ENCODE measurements around a stretch of chr15.

DNA sequence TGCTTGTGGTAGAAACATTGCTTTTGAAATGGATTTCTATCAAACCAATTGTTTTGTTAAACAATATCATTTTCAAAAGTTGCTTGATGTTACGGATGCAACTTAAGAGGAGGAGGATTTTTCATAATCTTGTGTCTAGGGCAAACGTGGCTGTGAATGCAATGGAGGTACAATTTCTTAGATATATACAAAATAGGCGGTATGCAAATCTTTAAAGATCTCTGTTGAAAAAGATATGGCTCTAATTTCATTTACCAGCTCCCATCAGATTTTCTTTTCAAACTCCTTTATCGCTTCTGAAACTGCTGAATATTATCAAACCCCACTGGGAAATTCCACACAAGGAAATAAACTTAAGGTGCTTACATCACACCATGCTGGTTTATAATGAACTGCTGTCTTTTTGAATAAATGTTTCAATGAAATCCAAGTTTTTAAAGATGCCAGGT lies 102.4 kb upstream of the ICE2 start:
- PRO-cap = no peak

DNA sequence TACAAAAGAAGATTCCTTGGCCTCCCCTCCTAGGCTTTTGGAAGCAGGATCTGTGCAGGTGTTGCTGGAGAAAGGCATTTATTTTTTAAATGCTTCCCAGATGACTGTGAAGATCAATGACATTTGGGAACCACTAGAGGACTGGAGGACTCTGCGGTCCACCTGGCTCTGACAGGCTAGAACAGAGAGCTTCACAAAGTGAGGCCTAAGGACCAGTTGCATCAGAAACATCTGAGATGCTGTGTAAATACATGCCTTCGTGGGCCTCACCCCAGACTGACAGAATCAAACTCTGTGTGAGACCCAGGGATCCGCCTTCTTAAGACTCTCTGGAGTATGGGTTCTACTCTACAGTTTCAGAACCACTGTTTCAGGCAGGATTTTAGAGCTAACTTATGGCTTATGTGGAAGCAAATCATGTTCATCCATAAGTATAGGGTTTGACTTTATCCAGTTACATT lies 105.0 kb upstream of the ICE2 start:
- PRO-cap = no peak

DNA sequence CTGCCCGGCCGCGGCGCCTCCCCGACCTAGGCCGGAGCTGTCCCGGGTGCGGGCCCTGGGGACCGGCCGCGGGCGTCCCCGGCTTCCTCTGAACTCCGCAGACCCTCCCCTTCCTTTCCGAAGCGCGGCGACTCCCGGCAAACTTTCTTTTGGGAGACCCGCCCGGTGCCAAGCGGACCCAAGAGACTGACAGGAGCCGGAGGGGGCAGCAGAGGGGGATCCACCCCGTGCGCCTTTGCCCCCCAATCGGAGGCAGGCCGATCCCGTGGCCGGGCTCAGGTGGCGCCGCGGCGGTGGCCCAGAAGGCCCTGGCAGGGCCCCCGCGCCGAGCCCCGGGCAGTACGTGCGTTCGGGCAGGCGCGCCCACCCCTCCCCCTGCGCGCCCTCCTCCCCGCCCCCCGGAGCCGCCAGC lies 113.0 kb upstream of the ICE2 start:
- PRO-cap = no peak

- PRO-cap = no peak
These were observed 203.7 kb upstream of the ICE2 start for GRCh38 chr15:60682454-60683327.

DNA sequence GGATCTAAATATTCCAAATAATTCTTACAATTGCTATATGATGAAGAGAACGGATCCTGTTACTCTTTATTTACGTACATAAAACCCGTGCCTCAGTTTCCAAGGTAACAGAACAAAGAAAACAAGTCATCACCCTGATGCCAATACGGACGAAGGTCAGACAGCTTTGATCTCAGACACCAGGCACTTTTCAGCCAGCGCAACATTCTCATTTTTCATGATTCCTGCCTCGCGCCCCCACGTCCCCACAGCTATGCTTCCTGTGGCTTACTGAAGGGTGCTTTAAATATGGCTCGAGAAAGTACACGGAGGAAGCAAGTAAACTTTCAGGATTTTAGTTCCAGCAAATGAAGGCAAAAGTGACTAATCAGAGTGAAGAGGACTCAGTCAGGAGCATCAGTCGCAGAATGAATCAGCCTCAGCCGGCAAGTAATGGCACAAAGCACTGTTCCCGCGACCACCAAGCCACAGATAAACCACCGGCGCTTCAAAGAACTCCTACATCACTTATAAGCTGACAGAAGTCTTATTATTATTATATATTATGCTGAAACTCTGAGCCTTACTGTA lies 216.6 kb upstream of the ICE2 start:
- PRO-cap = no peak

DNA sequence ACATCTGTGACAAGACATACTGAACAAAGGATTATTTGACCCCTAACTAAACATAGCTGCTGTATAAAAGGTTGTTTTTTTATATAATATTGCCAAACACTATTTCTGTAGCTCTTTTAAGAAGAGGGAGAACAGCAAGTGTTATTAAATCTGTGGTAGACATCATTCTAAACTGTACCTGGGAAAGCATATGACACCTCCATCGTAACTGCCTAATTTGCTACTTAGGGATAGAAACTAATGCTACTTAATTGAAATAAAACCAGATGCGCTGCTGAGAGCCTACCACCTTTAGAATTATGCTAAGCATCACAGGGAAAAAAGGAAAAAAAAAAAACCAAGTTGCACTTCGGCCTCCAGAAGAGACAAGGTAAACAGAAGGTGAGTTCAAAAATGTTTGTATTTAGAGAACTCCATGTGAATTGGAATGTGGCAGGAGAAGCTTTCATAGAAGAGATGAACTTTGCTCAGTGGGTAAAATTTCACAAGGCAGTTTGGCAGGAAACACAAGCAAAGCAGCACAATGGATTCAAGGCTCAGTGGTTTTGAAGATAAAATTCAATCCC lies 256.4 kb upstream of the ICE2 start:
- PRO-cap = no peak

GRCh38 chr15:60752192-60752973 lies 273.4 kb upstream of the ICE2 start:
- PRO-cap = no peak

- PRO-cap = no peak
These were observed 297.5 kb upstream of the ICE2 start for GRCh38 chr15:60776405-60776780.

- PRO-cap = no peak
These were observed 131.0 kb downstream of the RORA start for GRCh38 chr15:61098065-61098445.

- PRO-cap = no peak
These were observed 45.2 kb downstream of the RORA start for GRCh38 chr15:61183757-61184460.

DNA sequence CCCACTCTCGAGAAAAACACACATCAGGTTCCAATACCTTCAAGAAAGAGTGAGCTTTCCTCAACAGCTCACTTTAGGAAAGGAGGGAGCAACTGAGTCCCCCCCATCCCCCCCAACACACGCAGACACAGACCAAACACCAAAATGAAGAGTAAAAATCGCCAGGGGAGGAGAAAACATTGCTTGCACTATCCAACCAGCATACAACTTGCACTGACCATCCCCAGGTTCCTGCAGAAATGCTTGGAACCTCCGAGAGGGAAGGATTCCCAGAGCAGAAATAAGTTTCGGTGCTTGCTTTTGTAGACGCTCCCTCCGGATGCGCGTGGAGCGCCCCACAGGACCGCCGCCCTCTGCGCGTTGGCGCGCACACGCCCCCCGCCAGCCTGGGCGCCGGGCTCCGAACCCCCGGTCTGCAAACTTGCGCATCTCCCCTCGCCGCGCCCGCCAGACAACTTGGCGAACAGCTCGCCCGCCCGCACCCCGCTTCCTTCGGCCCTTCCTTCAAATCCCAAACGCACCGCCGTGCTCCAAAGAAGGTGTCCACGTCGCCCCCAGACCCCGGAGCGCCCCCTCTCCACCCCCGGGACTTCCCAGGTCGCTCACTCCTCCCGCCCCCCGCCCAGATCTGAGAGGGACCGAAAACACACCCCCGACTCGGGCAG lies 1.1 kb downstream of the RORA start:
- PRO-cap = no peak

DNA sequence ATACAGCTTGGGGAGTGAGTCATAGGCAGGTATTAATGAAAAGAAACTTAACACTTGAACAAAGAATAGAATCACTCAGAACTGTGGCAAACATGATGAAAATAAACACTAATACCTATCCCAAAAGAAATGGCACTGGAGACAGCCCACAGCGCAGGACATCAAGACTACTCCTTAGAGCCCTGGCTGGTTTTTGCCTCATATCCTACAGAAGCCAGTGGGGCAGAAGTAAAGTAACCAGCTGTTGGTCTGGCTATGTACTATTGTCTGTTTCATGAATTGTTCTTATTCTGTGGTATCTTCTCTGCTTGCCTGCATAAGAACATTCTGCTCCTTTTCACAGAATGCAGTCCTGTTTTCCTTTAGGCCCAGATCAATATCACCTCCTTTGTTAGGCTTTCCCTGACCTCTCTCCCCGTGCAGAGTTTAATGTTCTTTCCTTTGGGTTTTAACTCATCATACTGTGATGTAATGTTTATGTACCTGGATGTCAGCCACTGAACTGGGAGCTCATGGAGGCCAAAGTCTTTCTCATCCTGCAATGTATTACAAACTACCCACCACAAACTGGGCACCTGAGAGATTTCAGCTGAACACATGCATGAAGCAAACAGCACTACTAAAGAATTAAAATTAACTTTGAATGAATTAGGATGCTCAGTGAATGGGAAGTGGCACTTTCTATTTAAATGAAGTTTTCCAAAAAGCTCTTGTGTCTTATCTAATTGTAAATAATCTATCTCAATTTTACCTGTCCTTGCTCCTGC lies 192.7 kb upstream of the RORA start:
- PRO-cap = no peak

- PRO-cap = no peak
These were observed 272.7 kb upstream of the RORA start for GRCh38 chr15:61501755-61502343.

- PRO-cap = no peak
These were observed 405.3 kb downstream of the VPS13C start for GRCh38 chr15:61654899-61655342.

DNA sequence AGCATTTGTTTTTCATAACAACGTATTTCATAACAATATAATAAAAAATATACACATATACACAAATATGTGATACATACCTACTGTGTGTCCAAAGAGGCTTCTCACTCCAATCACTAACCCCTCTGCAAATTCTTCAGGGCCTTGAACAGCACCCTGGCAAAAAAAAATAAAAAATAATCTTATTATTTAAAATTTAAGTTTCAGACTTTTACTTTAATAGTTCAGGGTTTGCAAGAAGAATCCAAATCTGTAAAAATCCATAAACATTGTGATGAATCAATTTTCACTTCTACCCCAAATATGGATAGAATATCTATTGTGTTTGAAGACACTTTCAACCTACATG lies 185.5 kb downstream of the VPS13C start:
- PRO-cap = no peak

GRCh38 chr15:62124141-62124972 lies 40.7 kb downstream of the C2CD4B start:
- PRO-cap = no peak

DNA sequence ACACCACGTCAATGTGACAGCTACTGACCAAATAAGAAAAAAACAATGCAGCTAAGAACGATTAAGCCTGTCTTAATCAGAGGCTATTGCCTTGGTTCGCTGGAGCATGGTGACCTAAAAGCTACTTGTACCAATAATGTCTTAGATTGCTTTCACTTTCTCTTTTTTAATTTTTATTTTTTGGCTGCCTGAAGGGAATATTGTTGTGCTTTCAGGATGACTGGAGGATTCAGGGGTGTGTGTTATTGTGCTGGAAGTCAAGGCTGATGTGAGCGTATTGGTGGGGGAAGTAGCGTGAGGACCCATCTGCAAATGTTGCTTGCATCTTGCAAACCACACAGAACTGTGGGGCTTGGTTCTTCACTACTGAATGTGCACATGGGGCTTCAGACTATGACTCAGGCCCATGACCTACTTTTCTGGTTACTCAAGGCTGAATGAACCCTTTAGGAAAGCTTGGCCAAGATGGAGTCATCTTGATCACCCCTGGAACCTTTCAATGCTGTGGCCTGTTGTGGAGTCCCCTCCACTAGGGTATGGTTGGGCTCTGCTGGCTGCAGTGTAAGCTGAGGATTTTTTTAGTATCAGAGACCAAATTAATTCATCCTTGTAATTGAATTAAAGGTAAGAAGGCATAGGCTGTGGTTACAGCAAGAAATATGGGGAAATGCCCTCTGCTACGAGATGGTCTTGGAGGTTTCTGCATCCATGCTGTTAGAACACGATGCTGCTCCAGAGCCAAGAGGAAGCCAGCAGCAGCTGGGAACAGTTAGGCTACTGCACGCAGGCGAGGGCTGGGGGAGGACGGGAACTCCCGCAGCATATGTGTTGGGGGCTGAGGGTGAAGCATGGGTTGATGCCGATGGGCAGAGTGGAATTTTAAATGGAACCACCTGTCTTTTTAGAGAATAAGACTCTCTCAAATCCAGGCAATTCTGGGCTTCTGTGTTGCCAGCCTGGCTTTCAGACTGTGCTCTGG lies 234.8 kb downstream of the TLN2 start:
- PRO-cap = no peak

GRCh38 chr15:62658486-62658938 lies 268.2 kb downstream of the TLN2 start:
- PRO-cap = no peak

- PRO-cap = no peak
These were observed 287.2 kb upstream of the TPM1 start for GRCh38 chr15:62755263-62755829.

DNA sequence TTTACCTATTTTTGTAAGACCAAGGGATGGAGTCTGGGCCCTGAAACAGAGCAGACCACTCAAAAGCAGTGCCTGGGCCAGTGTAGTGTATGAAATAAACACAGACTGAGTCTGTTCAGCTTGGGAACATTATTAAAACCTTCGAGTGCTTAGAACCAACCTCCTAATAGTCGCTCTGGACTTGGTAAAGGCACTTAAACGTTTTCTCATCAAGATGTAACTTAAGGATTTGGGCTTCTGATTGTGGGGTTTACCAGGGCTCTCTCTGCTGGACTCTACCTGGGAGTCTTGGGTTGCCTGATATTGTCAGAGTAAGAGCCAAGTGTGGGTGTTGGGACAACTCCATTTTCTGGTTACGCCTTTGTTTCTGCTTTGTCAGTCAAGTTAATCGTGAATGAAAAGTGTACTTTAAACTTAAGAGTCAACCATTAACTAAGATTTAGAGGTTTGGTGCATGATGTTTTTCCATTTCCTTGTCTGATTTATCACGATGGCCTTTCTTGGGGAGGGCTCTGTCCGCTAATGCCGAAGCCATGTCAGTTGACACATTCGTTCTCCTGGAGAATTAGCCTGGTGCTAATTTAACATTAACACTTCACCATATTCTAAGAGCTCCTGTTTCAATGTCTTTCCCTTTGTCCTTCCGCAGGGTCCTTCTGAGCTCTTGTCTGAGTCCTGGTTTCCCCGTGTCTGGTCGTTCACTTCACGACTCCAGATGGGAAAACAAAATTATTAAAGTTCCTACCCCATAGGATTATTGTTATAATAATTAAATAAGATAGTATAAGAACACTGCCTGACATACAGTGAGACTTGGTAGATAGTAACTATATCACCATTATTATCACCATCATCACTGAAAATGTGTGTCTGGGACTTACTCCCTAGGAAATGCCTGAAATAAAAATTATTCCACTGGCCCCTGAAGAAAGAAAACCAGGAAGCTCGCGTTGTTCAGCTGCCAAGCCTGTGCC lies 220.8 kb upstream of the TPM1 start:
- PRO-cap = no peak